ENCODE measurements around a stretch of chr9.

GRCh38 chr9:136500576-136500945 is 17.7 kb upstream of the SEC16A start:
- PRO-cap: no peak

DNA sequence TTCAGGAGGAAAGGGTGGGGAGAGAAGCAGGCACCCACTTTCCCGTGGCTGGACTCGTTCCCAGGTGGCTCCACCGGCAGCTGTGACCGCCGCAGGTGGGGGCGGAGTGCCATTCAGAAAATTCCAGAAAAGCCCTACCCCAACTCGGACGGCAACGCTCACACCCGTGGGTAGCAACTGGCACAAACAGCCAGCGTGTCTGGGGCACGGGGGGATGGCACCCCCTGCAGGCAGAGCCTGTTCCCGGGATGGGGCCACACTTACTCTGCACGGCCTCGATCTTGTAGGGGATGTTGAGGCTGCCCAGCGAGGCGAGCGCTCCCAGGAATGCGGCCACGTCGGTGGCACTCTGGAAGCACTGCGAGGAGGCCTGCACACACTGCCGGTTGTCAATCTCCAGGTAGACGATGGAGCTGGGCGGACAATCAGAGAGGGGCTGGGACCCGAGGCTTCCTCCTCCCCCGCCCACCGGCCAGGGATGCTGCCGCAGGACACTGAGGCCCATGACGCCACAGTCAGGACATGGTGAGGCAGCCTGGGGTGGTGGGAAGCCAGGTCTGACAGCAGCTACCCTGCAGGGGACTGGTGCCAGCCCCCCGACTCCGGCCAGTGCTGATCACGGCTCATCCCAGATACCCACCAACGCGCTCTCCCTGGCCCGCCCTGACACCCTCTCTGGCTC is 20.2 kb upstream of the SEC16A start:
- PRO-cap: no peak

DNA sequence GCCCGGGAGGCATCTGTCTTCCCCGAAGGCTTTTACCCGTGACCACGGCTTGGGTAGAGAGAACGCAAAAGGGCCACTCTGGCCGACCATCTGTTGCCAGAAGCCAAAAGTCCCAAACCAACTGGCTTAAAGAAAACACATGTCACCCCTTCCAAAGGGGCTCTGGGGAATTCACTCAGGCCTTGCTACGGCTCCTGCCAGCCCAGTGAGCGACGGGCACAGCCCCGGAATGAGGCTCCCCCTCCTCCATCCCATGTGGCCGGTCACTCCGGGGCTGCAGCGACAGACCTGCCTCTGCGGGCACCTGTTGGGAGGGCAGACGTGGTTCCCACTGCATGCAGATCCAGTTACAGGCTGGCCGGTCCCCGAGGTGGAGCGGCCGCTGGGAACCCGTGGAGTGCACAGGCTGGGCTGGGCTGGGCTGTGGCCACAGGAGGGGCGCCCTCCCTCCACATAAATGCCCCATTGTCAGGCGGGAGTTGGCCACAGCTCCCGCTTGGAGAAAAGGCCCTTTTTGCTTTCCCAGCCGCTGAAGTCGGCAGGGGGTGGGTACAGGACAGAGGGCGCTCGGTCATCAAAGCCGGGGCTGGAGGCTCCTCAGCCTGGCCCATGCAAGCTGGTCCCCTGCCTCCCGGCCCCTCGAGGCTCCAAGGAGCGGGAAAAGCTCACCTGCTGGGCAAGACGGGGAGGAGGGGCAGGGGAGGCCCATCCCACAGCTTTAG is 19.9 kb downstream of the NOTCH1 start:
- PRO-cap: no peak

GRCh38 chr9:136530293-136531065 is 15.4 kb downstream of the NOTCH1 start:
- PRO-cap: no peak

- PRO-cap: no peak
Observed at GRCh38 chr9:136533797-136534184, 12.1 kb downstream of the NOTCH1 start.

DNA sequence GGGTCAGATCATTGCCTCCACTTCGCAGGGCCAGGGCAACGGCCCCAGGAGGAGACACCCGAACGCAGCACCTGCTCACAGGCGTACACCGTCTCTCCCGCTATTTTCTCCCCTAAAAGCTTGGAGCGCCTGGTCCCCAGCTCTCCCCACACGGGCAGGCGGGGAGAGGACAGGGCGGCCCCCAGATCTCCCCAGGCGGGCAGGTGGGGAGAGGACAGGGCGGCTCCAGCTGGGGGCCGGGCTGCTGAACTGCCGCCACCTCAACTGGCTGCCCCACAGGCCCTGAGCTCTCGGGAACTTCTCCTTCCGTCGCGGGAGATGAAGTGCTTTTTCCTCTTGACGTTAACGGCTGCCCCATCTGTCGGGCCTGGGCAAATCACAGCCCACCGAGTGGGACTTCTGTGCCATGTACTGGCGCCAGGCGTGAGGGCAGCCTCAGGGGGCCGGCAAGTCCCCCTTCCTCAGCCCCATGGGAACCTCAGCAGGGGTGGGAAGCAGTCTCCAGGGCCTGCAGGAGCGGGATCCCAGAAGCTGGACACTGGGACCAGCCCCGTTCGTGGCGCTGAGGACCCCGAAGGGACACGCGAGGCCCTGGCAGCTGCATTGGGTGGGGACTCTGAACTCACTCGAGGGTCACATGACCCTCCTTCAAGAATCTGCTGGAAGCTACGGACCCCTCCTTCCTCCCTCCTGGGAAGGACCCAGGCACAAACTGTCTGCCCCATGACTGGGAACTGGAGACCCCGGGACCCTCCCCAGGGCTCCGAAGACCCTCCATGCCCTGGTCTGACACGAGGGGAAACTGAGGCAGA is 5.8 kb upstream of the EGFL7 start:
- PRO-cap: no peak

GRCh38 chr9:136658057-136658987 is 4.4 kb upstream of the EGFL7 start:
- PRO-cap: no peak

DNA sequence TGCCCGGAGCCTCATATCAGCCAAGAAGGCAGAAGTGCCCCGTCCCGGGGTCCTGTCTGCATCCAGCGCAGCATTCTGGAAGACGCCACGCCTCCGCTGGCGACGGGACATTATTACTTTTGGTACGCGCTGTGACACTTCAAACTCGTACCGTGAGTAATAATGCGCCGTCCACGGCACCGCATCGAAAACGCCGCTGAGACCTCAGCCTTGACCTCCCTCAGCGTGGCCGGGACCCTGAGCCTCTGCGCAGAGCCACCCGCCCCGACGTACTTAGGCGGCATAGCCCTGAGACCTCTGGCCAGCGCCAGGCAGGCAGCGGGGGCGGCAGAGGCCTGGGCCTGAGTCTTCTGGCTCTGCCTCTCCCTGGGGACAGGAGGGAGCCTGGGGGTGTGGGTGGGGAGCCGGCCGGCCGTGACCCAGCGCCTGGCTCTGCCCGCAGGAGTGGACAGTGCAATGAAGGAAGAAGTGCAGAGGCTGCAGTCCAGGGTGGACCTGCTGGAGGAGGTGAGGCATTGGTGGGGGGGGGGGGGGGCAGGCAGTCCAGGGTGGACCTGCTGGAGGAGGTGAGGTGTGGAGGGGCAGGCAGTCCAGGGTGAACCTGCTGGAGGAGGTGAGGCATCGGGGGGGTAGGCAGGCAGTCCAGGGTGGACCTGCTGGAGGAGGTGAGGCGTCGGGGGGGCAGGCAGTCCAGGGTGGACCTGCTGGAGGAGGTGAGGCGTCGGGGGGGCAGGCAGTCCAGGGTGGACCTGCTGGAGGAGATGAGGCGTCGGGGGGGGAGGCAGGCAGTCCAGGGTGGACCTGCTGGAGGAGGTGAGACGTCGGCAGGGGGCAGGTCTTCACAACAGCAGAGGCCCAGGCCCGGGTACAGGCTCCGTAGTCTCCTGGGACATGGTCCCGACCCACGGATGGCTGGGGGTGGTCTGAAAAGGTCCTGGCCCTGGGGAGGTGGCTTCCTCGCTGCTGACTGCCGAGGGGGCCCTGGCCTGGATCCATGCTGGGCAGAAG is 8.1 kb downstream of the EGFL7 start:
- PRO-cap: no peak

DNA sequence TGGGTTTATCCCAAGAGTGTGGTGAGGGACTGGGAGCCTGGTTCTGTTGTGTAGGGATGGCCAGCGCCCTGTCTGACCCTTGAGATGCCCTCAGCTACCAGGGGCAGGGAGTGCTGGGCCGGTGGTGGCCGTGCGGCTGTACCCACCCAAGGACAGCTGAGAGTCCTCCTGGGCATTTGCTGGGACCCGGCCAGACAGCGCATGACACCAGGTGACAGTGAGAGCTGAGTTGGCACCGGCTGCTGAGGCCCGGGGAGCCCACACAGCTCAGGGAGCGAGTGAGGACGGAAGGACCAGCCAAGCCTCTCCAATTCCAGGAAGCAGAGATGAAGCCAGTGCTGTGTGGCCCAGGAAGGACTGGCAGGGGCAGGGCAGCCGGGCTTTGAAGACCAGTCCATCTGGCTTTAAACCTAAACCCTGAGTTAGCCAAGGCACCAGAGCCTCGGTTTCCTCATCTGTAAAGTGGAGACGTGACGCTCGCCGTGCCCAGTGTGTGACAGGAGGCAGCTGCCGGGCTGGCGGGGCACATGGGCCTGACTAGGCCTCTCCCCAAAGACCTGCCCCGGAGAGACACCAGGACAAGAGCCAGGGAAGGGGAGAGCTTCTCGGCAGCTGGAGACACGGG is 2.9 kb upstream of the AGPAT2 start:
- PRO-cap: no peak

GRCh38 chr9:136726089-136727206 is 14.1 kb downstream of the DIPK1B start:
- PRO-cap: no peak

GRCh38 chr9:136848337-136849317 is 582 bp upstream of the PHPT1 start:
- PRO-cap: bidirectional peak, plus-strand start at chr9:136849410, minus-strand start at chr9:136849145

GRCh38 chr9:136901427-136902288 is 15.3 kb downstream of the TRAF2 start:
- PRO-cap: no peak

DNA sequence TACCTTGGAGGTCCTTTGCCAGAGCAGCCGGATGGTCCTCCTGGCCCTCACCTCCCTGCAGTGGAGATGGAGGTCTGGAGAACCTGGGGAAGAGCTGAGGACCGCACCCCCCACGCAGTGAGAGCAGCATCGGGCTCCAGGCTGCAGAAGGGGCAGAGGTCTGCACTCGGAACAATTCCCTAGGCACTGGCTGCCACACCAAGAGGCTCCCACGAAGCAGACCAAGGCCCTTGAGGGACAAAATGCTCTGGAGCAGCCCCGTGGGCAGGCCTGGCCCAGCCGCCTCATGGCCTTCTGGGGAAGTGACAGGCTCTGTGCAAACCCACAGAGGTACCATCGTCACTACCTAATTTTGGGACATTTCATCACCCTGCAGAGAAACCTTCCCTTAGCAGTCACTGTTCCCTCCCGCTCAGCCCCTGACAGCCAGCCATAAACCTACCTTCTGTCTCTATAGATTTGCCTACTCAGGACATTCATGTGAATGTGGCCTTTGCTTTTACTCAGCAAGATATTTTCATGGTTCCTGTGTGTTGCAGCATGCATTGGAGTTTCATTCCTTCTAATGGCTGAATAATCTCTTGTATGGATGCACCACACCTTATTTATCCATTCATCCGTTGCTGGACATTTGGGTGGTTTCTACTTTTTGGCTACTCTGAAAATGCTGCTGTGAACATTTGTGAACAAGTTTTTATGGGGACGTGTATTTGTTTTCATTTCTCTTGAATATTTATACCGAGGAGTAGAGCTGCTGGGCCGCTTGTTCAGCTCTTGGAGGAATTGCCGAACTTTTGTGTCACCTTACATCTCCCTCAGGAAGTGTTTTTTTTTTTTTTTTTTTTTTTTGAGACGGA is 15.8 kb downstream of the FBXW5 start:
- PRO-cap: no peak

DNA sequence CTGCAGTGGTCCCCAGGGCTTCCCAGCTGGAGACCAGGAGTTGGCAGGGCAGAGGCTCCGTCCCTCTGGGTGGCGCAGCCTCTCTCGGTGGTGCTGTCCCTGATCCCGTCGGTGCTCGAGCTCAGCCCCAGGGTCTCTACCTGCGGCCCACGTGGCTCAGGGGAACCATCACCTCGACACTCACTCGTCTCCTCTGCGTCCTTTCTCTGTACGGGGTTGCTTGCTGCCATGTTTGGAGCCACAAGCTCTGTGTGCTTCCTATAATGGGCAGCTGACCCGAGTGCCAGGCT is 5.2 kb downstream of the FBXW5 start:
- PRO-cap: no peak

DNA sequence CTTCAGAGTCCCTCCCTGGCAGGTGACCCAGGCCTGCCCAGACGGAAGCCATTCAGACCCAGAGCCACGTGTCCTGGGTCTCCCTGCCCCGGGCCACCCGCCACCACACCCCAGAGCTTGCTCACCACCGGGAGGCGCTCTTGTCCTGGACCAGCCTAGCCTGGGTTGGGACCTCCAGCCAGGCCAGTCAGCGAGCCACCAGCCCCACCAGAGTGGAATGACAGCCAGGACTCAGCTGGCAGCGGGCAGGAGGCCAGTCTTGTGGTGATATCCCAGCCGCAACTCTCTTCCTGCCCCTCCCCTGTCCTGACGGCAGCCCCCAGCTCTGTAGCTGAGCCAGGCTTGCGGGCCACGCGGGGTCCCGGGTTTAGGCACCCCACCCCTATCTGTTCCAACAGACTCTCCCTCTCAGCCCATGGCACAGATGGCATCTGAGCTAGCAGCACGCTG is 1.6 kb upstream of the PTGDS start:
- PRO-cap: no peak

DNA sequence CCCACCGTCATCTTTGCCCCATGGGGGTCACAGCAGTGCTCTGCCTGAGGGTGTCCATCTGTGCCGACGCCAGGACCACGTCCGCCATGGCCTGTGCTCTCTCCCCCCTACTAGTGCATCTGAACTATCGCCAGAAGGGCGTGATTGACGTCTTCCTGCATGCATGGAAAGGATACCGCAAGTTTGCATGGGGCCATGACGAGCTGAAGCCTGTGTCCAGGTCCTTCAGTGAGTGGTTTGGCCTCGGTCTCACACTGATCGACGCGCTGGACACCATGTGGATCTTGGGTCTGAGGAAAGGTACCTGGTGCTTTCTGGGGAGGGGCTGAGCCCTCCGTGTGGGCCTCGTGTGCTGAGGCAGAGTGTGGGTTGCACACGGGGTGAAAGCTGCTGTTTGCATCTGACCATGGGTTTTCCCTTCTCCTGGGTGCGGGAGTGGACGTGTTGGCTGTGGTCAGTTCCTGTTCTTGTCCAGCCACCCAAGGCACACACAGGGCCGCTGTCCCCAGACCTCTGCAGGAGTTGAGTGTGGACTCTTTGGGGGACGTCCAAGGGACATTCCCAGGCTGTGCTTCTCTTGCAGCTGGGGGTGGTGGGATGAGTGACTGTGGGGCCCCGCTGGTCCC is 12.9 kb downstream of the MAN1B1 start:
- PRO-cap: no peak

- PRO-cap: no peak
Observed at GRCh38 chr9:137129422-137129601, 9.6 kb upstream of the GRIN1 start.

DNA sequence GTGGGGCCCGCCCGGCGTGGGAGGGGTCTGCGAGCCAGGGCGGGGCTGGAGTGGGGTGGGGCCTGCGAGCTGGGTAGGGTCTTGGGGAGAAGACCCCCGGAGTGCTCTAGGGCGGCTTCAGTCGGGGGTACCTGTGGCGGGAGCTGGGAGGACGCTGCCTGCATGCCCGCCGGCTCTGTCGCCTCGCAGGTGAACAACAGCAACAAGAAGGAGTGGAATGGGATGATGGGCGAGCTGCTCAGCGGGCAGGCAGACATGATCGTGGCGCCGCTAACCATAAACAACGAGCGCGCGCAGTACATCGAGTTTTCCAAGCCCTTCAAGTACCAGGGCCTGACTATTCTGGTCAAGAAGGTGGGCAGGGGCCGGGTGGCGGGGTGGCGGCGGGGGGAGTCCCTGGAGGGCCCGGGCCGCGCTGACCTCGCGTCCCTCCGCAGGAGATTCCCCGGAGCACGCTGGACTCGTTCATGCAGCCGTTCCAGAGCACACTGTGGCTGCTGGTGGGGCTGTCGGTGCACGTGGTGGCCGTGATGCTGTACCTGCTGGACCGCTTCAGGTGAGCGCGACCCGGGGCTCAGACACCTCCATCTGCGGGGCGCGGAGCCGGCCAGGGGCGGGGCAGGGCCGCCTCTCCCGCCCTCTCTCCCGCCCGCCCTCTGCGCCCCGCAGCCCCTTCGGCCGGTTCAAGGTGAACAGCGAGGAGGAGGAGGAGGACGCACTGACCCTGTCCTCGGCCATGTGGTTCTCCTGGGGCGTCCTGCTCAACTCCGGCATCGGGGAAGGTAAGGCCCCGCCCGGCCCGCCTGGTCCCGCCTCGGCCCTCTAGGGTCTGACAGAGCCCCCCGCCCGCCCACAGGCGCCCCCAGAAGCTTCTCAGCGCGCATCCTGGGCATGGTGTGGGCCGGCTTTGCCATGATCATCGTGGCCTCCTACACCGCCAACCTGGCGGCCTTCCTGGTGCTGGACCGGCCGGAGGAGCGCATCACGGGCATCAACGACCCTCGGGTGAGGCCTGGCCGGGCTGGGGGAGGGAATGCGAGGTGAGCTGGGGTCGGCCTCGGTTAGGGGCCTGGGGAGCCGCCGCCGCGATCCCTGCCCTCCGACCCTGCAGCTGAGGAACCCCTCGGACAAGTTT is 7.7 kb downstream of the LRRC26 start:
- PRO-cap: no peak

- PRO-cap: no peak
Observed at GRCh38 chr9:137176531-137176977, 4.7 kb upstream of the TMEM210 start.

GRCh38 chr9:137191883-137192865 is 3.7 kb downstream of the SSNA1 start:
- PRO-cap: no peak